HTR-8/SVneo (cell line): ENCODE results near the genes TMBIM1 and SLC11A1.

DNA sequence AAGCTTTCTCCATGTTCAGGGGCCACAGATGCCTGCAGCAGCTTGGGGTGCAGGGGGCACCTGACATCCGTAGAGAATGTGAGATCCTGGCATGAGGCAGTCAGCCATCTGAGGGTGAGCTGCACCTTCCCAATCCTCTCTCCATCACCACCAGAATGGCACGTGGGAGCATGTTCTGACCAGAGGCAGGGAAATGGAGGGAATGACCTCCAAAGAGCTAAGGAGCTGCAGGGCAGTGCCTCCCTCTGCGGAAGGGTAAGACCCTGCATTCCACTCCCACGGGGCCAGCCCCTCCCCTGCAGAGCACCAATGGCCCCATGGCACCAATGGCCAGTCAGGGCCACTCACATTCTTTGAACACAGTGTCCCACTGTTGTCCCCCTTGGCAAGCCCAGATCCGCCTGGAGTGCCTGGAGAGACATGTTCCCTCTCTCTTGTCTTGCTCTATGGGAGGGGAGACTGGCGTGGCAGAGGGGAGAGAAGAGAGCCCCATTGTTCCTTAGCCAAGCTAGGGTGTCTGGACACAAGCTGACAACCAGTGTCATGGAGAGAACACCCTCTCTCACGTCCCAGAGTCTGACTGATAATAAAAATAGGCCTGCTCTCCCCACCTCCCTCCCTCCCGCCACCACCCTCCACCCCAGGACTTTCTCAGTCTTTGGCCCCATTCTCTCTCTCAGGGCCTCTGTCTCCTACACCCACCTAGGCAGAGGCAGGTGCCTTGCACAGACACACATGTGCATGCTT lies 164.3 kb downstream of the TNS1 start:
- RRBS = no CpG with 5 or more reads among the region's 8 CpGs

GRCh38 chr2:217889431-217889782 lies 113.4 kb downstream of the TNS1 start:
- RRBS = no CpG with 5 or more reads among the region's 4 CpGs

GRCh38 chr2:217904699-217904894 lies 98.2 kb downstream of the TNS1 start:
- RRBS = no CpG with 5 or more reads among the region's 4 CpGs

DNA sequence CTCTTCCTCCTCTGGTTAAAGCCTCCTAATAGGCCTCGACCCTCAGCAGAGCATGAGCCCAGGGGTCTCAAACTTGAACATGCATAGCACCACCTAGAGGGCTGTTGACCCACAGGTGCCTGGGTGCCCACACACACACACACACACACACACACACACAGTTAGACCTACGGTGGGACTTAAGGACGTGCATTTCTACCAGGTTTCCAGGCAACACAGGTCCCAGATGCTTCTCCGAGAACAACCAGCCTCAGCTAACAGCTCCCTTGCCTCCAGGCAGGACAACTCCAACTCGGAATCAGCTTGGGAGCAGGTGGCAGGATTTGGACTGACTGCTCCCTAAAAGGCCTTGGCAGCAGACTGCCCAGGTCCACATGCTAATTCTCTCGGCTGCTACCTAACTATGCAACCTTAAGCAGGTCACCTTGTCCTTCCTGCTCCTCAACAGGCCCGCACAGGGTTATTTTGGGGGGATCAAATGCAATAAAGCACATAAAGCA lies 93.3 kb downstream of the TNS1 start:
- RRBS = no CpG with 5 or more reads among the region's 7 CpGs

DNA sequence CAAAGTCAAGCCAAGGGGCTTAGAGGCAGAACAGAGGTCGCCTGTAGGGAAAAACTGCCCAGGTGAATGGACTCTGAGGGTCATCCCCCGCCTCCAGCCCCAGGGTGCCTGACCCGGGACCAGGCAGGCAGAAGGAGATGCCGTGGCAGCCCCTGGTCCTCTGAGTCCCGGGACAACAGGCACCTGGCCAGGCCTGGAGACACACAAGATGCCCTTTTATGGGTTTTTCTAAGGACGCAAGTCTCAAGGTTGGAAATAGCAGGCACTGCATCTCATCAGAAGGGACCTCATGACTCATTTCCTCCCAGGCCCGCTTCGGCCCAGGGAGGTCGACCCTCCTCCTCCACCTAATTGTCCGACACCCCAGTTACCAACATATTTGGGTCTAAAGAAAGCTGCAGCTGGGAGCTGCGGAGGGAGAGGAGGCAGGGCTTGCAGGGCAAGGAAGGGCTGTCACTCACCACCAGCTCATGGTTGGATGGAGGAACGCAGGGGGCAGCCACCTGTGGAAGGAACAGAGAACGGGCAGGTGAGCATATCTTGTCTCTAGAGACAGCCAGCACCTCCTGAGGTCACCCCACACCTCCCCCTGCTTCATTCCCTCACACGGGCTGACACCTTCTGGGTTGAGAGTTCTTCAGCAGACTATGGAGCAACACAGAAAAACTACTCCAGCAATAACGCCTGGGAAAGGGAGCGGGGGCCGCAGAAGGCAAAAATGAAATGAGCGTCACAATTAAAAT lies 82.9 kb downstream of the TNS1 start:
- RRBS = 7% methylated on average over 3 of the region's 18 CpGs

DNA sequence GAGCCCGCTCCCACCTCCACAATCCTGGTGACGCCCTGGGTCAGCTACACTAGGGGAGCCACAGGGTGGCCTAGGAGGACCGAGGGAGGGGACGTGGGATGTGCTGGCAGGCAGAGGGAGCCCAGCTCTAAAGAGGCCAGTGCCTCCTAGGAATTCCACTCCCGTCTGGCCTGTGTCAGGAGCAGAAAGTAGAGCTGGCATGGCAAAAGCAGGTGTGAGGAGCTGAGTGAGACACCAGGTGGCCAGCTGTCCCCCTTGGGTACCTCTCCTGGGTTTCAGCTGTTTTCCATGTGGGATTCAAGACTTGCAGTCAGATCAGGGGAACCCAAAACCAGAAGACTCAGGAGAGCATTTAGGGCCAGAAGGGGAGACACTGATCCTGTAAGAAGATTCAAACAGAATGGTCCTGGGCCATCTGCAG lies 49.1 kb downstream of the TNS1 start:
- RRBS = no CpG with 5 or more reads among the region's 5 CpGs

DNA sequence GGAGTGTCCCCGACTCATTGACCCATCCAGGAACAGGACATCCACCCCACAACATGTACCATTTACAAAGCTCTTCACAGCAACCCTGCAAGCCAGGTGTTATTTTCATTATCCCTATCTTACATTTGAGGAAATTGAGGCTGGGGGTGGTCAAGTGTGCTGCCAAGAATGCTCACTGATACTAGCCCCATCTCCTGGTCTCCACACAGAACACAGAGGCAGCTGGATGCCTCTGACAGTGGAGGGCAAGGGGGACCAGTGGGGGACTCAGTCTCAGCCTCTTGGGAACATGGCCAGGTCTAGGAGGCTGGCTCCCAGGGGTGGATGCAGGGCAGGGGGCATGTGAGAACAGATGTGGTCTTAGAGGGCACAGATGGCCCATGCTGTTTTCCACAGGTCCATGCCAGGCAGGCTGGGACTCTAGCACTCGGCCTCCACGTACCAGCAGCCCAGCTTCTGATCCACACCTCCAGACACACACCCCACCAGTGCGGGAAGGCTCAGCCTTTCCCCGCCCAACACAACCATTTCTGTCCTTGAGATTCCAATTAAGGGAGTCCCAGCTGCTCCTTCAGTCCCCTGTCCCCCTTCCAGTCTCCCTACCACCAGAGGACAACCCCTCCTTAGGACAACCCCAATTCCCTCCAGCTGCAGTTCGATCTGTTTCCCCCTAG lies 42.5 kb downstream of the TNS1 start:
- RRBS = no CpG with 5 or more reads among the region's 6 CpGs

DNA sequence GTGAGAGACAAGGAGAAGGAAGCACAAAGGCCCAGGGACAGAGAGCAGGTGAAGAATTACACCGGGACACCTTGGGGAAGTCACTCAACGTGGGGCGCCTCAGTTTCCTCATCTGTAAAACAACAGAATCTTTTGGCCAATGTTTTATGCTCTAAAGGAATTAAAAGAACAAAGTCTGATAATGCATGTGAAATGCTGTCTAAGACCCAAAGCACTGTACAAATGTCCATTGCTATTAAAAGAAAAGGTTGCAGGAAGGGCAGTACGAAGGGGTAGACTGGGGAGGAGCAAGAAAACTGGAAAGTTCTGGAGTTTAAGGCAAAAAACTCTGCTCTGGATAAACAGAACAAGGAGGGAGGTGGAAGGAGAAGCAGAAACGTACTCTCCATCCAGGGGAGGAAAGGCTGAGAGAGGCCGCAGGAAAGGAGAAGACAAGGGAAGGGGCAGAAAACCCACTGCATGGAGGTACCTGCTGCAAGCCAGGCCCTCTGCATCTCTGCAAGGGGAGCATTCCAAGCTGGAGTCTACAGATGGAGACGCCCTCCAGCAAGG lies 25.8 kb downstream of the TNS1 start:
- RRBS = no CpG with 5 or more reads among the region's 7 CpGs

- RRBS = no CpG with 5 or more reads among the region's 3 CpGs
These were observed 9.0 kb downstream of the TNS1 start for GRCh38 chr2:217993834-217994219.

GRCh38 chr2:218219293-218219544 lies 2.2 kb downstream of the ARPC2 start:
- RRBS = no CpG with 5 or more reads among the region's 7 CpGs

DNA sequence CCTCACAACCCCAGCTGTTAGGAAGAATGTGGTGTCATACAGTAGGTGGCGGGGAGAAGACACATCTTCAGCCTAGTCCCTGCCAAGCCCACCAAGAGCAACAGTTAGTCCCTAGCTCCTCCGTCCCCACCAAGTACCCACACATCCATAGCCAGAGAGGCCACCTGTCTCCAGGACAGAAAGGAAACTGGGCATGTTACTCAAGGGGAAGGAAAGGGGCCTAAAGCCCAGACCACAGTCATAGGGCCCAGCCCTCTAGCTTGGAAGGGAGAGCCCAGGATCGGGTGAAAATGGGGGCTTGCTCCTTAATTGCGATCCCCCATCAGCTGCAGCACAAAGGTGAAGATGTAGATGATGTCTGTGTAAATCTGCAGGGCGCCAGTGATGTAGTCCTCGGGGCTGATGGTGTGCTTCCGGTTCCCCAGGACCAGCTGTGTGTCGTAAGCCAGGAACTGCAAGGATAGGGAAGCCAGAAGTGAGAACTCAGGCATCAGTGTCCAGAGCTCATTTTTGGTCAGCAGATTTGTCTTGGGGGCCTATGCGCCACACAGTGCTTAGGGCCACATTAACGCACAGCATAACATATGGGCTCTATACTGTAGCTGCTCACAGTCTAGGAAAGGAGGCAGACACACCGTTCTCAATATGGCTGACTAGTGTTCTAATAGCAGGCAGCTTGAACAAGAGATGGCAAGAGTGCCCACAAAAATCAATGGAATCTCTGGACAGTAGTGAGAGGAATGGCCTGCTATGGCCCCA lies 5.0 kb downstream of the PNKD start:
- RRBS = no CpG with 5 or more reads among the region's 11 CpGs

- RRBS = 2% methylated on average over 31 of the region's 45 CpGs
These were observed at the start of gene TMBIM1 for GRCh38 chr2:218292330-218292921. Gene TMBIM1 (minus strand): TSS chr2:218292503.

- RRBS = no CpG with 5 or more reads among the region's 18 CpGs
These were observed at the start of gene SLC11A1 for GRCh38 chr2:218381617-218382516. Gene SLC11A1 (plus strand): TSS chr2:218382273.

DNA sequence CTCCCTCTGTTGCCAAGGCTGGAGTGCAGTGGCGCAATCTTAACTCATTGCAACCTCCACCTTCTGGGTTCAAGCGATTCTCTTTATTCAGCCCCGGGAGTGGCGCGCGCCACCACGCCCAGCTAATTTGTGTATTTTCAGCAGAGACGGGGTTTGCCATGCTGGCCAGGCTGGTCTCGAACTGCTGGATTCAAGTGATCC lies 4.3 kb upstream of the CTDSP1 start:
- RRBS = no CpG with 5 or more reads among the region's 9 CpGs

DNA sequence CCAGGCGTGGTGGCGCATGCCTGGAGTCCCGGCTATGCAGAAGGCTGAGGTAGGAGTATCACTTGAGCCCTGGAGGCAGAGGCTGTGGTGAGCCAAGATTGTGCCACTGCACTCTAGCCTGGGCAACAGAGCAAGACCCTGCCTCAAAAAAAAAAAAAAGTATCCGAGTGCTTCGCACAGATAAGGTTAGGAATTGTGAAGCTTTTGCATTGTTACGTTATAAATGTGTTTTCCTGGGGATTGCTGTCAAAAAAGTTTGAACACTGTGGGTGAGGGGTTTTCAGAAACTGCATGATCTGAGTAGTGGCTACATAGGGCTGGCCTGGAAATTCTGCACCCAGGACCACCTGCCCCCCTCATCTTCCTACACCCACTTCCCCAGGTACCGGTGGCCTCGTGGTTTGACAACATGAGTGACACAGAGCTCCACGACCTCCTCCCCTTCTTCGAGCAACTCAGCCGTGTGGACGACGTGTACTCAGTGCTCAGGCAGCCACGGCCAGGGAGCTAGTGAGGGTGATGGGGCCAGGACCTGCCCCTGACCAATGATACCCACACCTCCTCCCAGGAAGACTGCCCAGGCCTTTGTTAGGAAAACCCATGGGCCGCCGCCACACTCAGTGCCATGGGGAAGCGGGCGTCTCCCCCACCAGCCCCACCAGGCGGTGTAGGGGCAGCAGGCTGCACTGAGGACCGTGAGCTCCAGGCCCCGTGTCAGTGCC lies 4.4 kb downstream of the CTDSP1 start:
- RRBS = no CpG with 5 or more reads among the region's 21 CpGs

GRCh38 chr2:218406800-218406996 lies 7.0 kb downstream of the CTDSP1 start:
- RRBS = no CpG with 5 or more reads among the region's 7 CpGs

- RRBS = no CpG with 5 or more reads among the region's 4 CpGs
These were observed 22.7 kb downstream of the PLCD4 start for GRCh38 chr2:218630328-218630841.

- RRBS = no CpG with 5 or more reads among the region's 5 CpGs
These were observed 22.7 kb downstream of the ZNF142 start for GRCh38 chr2:218636526-218637235.

GRCh38 chr2:218655932-218656458 lies 3.4 kb downstream of the ZNF142 start:
- RRBS = 98% methylated on average over 2 of the region's 6 CpGs

GRCh38 chr2:218757309-218757856 lies 24.6 kb upstream of the CYP27A1 start:
- RRBS = no CpG with 5 or more reads among the region's 1 CpG